Mesenchymal stem cell of the bone marrow (primary cell): ENCODE measurements around the genes RNF31, GMPR2 and TGM1.

DNA sequence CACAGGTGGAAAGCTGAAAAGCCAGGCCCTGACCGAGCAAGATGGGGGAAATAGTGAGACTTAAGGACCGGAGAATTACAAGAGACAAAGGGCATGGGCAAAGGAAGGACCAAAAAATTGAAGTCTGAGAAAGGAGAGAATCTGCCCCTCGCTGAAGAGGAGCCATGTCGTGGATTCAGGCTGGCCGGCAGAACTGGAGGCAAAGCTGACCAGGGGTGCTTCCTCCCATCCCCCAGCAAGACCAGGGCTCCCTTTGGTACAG, 12.2 kb downstream of the ZFHX2 start:
- CAGE, long polyA plus RNA: no peak

GRCh38 chr14:23935188-23935509, 18.4 kb upstream of the DHRS4 start:
- CAGE, long polyA plus RNA: no peak

GRCh38 chr14:23989109-23989530, 391 bp downstream of the DHRS4L2 start:
- CAGE, long polyA plus RNA: no peak

DNA sequence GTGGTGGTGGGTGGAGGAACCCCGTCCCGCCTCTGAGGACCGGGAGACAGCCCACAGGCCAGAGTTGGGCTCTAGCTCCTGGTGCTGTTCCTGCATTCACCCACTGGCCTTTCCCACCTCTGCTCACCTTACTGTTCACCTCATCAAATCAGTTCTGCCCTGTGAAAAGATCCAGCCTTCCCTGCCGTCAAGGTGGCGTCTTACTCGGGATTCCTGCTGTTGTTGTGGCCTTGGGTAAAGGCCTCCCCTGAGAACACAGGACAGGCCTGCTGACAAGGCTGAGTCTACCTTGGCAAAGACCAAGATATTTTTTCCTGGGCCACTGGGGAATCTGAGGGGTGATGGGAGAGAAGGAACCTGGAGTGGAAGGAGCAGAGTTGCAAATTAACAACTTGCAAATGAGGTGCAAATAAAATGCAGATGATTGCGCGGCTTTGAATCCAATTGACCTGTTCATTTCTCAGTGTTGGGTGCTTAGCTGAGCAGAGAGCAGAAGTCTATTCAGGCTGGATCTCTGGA, 17.3 kb downstream of the DHRS4L2 start:
- CAGE, long polyA plus RNA: no peak

DNA sequence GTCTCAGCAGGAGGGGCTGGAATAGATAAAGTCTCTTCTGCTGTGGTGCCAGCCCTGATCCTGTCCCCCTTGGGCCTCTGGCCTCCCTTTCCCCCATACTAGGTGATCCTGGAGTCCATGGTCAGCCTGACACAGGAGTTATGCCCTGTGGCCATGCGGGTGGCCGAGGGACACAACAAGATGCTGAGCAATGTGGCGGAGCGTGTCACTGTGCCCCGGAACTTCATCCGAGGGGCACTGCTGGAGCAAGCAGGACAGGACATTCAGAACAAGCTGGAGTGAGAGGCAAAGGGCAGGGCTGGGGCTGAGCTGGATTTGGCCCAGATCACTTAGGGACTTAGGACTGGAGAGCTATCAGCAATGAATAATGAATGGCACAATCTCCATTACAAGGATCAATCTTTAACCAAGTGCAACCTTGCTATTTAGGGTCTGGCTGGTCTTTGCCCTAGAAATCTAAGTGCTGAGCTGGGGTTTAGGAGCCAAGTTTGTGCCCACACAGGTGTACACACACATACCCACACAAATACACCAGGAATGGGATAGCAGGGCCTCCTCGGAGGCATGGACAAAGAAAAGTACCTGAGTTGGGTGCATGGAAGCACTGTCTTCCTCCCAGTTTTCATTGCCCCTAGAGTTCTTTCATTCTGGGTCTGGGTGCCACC, 9.7 kb downstream of the CARMIL3 start:
- CAGE, long polyA plus RNA: no peak

- CAGE, long polyA plus RNA: no peak
Measured at GRCh38 chr14:24067504-24068181, 3.7 kb upstream of the CPNE6 start.

DNA sequence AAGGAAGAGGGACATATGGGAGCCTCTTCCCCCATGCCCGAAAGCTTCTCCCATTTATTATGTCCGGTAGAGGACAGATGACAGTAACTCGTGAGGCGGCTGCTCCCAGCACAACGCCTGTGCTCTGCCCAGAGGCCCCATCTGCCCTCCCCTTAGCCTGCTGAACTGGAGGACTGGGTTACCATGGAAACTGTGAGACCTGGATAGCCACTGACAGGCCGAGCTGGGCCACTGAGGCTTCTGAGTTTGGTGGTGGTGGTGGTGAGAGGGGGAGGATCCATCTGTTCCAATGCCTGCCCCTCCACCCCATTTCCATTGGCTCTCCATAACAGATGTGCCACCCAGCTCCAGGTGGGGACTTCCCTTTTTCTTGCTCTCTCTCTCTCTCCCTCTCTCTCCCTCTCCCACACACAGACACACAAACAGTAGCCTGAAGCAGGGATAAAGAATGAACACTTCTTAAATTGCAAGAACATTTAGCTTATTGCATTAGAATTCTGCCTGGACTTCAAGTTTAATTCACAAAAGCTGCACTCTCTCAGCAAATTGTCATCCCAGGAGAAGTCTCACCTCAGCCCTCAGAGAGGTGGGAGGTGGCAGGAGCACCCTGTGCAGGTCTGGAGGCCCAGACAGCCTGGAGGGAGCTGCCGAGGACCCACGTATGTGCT, 8.4 kb downstream of the CPNE6 start:
- CAGE, long polyA plus RNA: no peak

DNA sequence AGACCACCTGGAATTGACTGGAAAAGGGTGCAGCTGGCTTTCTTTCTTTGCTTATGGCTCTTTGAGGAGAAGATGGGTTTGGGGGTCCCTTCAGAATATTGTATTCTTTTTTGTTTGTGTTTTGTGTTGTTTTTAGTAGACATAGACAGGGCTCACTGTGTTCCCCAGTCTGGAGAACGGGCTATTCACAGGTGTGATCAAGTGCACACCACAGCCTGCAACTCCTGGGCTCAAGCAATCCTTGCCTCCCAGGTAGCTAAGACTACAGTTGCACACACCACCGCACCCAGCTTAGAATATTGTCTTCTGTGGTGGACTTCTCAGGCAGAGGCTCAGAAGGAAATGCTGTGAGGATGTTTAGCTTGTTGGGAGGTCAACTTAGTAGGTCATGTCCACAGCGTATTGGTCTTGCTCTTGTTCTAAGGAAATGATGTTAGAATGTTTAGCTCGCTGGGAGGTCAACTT, 1.5 kb upstream of the NRL start:
- CAGE, long polyA plus RNA: no peak

DNA sequence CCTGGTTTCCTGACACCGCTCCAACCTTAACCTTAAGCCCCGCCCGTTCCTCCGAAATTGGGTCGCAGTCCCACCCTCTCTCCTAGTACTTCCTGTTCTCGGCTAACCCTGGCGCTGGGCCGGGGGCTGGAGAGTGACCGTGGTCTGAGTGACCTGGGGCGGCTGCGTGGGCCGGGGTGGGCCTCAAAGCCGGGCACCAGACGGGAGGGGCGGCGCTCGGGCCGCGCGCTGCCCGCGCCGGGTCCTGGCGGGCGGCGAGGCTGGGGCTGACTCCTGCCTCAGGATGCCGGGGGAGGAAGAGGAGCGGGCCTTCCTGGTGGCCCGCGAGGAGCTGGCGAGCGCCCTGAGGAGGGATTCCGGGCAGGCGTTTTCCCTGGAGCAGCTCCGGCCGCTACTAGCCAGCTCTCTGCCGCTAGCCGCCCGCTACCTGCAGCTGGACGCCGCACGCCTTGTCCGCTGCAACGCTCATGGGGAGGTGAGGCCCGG, at the start of gene RNF31:
Gene RNF31 (plus strand): TSS at position 83 of the 486 bp plus-strand sequence.
- CAGE, long polyA plus RNA: no peak

GRCh38 chr14:24186459-24187282, 1.9 kb downstream of the IPO4 start:
- CAGE, long polyA plus RNA: no peak

GRCh38 chr14:24232249-24233136, at the start of gene GMPR2:
GMPR2 (plus strand) TSS chr14:24232929.
- CAGE, long polyA plus RNA: no peak

DNA sequence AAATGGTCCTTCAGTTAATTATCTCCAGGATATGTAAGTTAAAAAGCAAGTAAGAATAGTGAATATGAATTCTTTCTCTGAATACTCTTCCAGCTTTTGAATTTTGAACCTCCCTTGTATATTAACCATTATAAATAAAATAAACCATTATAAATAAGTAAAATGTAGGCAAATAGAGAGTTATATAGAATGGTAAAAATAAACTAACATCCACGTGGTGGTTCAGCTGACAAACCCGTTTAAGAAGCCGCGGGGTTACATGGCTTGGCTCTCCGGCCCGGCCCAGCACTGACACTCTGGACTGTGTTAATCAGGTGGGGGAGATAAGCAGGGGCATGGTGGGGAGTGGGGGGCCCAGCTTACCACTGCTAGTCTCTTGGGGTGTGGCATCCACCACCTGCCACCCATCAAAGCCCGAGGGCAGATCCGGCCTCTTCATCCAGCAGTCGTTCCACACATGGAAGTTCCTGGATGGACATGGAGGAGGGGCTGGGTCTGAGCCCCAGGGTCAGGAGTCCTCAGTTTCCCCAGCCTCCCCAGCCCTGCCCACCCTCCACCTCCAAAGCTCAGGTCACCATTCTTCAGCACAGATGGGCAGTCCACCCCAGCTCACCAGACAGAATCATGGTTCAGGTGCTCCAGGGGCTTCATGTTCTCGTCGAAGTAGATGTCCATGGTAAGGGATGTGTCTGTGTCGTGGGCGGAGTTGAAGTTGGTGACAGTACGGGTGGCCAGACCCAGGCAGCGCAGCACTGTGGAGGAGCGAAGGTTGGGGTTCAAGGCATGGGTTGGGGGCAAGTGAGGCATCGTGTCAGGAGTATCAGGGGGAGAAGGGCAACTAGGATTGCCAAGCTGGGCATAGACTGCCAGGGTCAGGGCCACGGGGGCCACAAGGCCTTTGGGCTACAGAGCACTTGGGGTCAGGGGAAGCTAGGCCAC, 4.8 kb downstream of the TGM1 start:
- CAGE, long polyA plus RNA: no peak

- CAGE, long polyA plus RNA: no peak
Measured at GRCh38 chr14:24262881-24263828, at the start of gene TGM1. TGM1 (minus strand) TSS chr14:24263177.

GRCh38 chr14:24317087-24317658, 5.9 kb downstream of the LTB4R start:
- CAGE, long polyA plus RNA: no peak

- CAGE, long polyA plus RNA: no peak
Measured at GRCh38 chr14:24367425-24367754, 594 bp upstream of the NFATC4 start.

GRCh38 chr14:24425201-24425630, 4.3 kb downstream of the CBLN3 start:
- CAGE, long polyA plus RNA: no peak

GRCh38 chr14:24439423-24439813, 3.2 kb downstream of the SDR39U1 start:
- CAGE, long polyA plus RNA: no peak

DNA sequence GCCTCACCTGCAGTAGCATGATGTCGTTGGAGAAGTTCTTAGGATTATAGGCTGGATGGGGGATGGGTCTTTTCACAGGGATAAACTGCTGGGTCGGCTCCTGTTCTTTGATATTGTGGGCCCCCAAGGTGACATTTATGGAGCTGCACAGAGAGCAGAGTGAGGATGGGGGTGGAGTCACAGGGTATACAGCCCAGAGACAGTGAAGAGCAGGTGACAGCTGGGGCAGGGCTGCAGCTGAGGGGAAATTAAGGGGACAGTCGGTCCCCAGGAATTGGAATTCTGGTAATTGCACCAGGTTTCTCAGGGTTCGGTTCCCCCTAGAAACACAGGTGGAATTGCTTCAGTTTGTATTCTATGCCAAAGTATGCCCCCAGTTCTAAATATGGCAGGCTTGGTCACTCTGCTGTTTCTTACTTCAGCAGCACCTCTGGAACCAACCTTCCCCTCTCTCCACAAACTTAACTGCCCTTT, 1.6 kb downstream of the GZMB start:
- CAGE, long polyA plus RNA: no peak

GRCh38 chr14:24695095-24695766, 61.2 kb upstream of the GZMB start:
- CAGE, long polyA plus RNA: no peak

DNA sequence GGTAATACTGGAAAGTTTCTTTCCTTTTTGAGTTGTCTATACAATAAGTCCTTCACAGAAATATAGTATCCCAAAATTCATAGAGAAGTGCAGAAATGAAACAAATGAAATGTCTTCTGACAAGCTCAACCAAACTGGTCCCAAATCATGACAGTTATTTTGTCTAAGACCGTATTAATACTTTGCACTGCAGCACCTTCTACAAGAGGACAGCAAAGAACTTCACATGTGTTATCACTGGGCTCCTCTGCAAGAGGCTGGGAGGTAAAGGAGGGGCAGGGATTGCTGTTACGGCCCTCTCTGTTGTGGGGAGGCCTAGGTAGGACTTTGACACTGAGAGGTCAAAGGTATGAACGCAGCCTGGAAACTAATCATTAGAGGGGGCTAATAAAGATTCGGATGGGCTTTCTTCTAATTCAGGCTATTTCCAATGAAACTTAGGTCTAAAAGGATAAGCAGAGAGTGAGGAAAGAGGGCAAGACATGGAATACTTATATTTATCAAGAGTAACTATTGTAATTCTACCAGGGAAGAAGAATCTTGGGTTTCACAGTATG, 176.2 kb upstream of the GZMB start:
- CAGE, long polyA plus RNA: no peak